BE2C (cell line): ENCODE data around the genes CAAP1 and DNAJA1.

DNA sequence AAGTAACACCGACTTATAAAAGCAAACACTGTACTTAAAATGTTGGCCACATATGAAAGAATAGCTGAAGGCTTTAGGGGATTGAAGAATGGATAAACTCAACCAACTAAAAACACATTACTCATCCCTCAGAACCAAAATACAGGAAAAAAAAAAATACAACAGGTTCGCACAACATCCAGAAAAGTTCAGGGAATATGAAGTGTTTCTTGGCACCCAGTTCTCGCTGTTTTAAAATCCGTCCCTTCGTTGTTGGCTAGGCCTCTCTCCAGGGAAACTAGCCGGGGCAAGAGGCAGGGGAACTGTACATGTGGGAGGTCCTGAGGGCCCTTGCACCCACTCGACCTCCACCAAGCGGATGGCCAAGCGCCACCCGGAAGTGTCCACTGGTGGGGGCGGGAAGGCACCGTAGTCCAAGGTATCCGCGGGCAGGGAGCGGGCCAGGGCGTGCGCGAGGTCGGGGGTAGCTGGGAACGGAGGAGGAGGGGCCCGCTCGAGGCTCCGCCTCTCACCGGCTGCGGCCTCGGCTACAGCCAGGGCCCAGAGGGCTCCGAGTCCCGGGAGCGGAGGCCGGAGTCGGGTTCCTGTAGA is 993 bp downstream of the TUSC1 start:
- RRBS = 2% methylated on average over 12 of the region's 31 CpGs

DNA sequence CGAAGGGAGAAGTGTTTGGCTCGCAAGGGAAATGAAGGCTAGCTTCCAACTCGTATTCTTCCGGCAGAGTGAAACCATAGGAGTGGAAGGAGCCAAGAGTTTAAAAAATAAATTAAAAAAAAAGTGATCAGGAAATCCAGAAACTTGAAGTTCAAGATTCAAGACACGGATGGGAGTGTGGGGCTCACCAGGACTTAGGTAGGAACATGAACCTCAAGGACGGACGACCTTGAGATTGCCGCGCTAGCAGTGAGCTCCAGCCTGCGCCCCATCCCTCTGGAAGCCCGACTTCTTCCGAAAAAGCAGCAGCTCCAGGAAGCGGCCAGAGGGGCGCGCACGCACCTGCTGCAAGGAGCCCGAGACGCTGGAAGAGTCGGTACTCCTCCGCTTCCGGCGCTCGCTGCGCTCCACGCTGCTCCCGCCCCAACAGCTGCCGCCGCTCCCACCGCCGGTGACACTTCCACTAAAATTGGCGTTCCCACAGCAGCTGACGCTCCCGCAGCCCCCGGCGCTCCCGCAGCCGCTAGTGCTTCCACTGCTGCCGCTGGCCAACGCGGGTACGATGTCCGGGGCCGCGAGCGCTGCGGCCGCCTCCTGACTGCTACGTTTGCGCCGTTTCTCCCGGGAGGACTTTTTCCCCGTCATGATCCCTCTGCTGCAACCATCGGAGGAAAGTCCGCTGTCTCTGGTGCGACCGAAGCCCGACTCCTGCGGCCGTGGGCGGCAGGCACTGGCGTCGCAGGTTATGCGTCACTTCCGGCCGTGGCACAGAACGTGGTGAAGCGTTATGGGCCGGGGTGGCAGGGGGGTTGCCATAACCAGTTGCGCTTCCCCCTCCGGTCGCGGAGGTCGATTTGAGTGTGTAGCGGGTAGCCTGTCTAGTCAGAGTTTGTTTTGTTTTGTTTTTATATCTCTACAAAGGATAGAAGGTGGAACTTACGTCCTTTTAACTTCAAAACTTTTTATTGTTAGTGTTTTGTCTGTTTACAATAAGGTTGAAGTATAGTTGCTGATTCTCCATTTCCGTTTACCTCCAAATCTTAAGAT is at the start of gene CAAP1:
Gene CAAP1 (minus strand): TSS at position 732 of the 1,047 bp plus-strand sequence.
- RRBS = 1% methylated on average over 34 of the region's 76 CpGs

GRCh38 chr9:26955145-26955798 is 940 bp upstream of the IFT74 start:
- RRBS = no CpG with 5 or more reads among the region's 4 CpGs

DNA sequence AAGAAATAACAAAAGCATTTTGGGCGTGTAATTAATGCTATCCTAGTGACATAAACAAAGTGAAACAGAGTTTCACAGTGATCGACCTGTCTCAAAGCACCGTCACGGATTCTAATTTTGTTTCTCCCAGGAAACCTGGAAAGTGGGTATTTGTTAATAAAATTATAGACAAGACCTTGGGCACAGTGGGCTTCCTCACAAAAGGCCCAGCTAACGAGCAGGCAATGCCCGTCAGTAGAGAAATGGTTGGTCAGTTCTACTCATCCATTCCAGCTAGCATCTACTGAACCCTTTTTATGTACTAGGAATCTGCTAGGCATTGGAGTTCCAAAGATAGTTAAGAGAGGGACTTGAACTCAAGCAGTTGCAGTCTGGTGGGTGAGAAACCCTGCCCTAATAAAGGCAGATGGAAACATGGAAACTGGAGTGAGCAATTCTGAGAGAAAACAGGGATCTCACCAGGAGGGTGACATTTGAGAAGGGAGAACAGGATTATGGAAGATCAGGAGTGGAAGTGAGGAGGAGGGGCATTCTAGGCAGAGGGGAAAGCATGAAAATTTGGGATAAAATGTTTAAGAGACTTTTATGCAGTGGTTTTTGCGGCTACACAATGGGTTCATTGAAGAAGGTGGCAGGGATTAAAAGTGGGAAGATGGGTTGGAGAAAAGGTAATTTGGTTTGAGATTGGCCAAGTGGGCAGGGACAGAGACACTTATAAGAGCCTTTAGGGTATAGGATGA is 13.0 kb downstream of the TEK start:
- RRBS = no CpG with 5 or more reads among the region's 7 CpGs

DNA sequence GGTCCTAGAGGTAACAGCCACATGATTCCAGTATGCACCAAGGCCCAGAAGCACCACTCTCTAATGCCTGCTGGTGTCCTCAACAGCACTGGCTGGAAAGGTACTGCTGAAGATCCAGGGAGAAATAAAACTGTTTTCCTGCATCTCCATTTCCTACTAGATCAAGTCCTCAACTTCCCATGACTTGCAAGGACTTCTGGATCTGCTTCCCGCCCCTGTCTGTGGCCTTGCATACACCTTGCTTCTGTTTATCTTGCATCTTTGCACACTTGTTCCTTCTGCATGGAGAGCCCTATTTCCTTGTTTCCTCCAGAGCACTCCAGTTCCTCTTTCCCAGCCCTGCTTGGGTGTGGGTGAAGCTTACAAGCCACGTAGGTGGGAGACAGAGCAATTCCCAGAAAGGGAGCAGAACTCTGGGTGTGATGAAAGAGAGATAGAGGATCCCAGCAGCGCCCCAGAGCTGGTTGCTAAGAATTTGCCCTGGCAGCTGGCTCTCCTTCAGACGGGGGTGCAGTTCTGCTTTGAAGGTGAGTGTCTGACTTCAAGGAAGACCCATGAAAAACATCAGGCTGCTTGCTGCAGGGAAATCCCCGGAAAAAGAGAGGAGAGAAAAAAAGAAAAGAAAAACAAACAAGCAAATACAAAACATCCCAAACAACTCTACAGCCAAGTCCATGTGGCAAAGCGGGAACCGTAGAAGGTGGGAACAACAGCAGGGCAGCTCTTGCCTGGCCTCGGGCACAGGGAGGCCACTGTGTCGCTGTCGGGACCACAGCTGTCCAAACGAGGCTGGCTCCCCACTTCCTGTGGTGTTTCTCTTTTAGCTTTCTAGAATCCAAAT is 41.2 kb upstream of the EQTN start:
- RRBS = no CpG with 5 or more reads among the region's 11 CpGs

- RRBS = no CpG with 5 or more reads among the region's 2 CpGs
Observed at GRCh38 chr9:27371628-27371814, 74.6 kb upstream of the EQTN start.

- RRBS = no CpG with 5 or more reads among the region's 7 CpGs
Observed at GRCh38 chr9:27473004-27473585, 51.0 kb upstream of the IFNK start.

GRCh38 chr9:27528619-27528915 is 1.0 kb downstream of the MOB3B start:
- RRBS = no CpG with 5 or more reads among the region's 12 CpGs

- RRBS = no CpG with 5 or more reads among the region's 5 CpGs
Observed at GRCh38 chr9:27626522-27626915, 53.2 kb upstream of the C9orf72 start.

DNA sequence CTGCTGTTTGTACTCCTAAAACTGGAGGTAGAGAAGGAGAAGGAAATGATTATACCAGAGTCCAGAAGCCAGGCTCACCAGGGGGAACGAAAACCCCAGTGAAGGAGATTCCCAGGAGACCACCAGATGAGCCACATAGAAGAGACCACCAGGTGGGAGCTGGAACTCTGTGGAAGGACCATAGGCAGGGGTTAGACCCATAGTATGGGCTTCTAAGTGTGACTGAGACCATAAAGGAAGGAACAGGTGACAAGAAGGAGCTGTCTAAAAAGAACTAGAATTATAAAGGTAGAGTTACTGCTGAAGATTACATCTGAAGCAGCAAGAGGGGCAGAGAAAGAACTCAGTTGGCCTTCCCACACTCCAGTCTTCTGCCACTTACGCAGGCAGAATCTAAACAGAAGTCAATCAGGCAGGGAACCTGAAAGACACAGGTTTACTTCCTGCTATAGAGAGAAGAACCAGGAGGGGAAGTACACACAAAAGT is 627.9 kb upstream of the ACO1 start:
- RRBS = no CpG with 5 or more reads among the region's 2 CpGs

- RRBS = no CpG with 5 or more reads among the region's 3 CpGs
Observed at GRCh38 chr9:32982513-32982917, 18.9 kb downstream of the APTX start.

DNA sequence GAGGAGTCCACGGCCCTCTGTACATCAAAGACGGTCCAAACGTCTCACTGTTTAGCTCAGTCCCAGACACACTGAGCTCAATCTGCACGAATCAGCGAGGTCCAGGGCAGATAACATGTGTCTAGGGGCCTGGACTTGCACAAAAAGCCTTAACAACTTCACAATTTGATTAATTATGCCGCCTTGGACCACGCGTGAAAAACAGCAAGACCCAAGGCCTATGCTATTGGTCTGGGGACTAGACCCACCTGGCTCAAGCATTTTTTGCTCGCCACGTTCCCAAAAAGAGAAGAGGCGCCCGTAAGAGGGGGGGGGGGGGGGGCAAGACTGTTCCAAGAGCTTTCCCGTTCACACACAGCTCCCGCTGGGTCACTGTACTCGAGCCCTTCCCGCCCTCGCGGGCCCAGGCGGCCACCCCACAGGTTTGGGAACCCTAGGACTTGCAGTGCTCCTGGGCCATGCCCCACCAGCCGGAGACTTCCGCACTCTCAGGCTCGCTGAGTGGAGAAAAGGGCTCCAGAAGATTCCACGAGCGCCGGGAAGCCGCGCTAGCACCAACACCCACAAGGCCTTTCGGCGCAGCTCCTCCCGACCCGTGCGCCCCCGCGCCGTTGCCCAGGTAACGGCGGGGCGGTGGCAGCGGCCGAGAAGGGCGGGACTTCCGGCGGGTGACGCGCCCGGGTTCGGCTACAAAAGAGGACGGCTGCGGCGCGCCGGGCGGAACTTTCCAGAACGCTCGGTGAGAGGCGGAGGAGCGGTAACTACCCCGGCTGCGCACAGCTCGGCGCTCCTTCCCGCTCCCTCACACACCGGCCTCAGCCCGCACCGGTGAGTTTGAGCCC is at the start of gene DNAJA1:
Gene DNAJA1 (plus strand): TSS at position 718 of the 842 bp plus-strand sequence.
- RRBS = 1% methylated on average over 25 of the region's 65 CpGs

DNA sequence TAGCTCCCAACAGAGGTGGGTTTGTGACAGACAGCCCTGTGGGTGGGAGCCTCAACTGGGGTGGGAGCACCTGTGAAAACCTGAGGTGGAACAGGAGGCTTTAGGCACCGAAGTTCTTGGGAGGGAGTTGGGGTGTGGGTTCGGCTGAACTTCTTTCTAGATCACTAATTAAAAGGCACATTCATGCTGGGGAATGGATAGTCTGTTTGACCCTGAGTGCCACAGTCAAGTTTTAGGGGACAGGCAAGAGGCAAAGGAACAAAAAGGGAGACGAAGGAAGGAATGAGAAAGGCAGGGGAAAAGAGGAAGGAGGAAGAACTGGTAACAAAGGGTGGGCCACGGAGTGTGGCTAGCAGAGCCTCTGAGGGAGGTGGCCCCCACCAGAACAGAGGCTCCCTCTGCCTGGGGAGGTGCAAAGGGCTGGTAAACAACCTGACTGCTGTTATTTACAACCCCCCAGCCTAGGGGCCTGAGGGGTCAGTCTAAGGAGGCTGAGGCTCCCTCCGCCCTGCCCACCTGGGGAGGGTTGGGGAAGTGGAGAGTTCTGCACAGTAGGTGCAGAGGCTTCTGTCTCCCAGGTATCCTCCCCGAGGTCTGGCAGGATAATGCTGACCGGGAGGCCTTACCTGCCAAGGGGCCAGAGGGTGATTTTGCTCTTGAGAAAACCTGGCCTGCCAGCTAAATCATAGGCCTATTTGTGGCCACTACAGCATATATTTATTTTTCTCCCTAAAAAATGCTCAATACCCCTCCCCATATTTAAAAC is 35.5 kb upstream of the SMU1 start:
- RRBS = no CpG with 5 or more reads among the region's 7 CpGs

DNA sequence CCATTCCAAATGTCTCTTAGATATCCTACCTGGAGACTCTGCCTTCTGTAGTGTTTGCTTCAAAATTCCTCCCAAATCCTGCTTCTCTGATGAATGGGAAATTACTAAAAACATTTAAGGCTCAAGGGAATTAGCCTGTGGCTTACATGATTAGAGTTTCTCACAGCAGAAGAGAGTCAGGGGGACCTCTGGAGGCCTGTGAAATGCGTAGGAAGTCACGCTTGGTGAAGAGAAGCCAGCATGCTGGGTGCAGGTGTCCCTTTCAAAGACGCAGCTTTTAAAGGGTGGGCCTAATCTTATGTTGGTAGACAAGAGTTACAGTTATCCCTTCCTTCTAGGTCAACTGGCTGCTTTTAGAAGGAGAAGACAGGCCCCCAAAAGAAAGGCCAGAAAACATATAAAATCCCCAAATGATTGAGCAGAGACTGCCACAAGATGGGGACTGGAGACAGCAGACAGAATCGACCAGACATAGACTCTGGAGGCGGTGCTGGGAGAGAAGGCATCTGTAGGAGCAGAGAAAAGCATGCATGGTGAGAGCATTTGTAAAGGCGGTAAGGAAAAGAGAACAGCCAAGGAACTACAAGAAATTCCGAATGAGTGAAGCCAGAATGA is 42.3 kb downstream of the B4GALT1 start:
- RRBS = no CpG with 5 or more reads among the region's 7 CpGs

DNA sequence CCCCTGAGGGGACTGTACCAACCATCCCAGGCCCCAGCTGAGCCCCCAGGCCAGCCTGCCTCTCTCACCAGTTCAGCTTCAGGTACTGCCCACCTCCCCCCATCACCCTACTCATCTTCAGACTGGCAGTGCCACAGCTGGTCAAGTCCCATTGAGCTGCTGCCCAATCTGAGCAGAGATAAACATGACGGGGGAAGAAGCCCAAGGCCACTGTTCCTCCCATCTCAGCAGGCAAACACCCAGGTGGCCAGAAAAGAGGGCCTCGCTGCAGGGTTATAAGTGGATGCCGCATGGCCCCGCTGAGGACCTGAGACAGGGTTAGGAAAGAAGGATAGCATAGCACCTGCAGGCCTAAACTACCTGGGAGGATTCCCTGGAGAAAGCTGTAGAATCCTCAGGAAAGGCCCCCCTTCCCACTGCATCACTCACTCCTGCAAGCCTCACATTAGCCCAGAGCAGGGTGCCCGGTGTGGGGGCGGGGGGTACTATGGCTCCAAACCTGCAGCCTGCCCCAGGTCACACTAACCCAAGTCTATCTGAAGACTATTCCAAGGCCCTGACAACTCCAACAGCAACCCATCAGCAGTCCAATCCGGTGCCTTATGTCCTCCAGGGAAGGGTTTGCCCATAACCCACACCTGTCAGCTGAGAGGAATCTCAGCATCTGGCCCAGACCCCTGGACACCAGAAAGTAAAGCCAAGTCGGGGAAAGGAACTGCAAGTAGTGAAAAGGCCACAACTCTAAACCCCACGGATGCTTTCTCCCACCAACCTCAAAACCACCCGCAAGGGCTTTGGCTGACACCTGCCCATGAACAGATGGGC is 3.4 kb downstream of the B4GALT1 start:
- RRBS = no CpG with 5 or more reads among the region's 10 CpGs

- RRBS = no CpG with 5 or more reads among the region's 2 CpGs
Observed at GRCh38 chr9:33197298-33197869, 30.2 kb upstream of the B4GALT1 start.

DNA sequence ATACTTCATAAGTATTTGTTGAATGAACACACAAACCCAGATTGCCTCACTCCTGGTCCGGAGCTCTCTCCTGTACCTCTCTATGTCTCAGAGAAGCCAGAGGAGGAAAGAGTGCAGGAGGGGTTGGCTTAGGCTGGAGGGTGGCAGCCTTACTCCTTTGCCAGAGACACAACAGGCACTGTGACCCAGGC is 5.0 kb upstream of the SPINK4 start:
- RRBS = no CpG with 5 or more reads among the region's 1 CpG

DNA sequence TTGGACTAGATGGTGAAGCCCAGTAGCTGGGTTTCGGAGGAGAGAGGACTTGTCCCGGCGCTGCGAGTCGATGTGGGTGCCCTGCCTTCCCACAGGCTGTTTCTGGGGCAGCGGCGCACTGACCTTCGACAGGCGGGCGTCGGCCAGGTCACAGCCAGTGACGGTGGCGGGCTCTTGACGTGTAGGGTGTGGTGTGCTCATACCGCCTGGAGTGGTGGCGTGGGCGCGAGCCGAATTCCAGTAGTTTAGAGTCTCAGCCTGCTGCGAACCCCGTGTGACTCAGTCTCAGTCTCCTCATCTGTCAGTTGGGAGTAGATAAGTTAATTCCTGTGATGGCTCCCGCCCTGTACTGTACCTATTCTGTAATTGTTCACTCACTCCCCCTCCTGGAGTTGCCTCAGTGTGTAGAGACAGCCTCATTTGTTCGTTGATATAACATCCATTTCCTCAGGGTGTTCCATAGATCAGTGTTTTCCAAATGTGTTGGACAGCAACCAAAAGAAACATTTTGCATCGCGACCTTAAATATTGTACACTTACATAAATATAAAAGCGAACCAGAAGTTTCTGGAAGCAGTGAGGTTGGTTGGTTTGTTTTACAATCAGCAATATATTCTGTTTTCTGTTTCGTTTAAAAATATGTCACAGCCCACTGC is 585 bp downstream of the NFX1 start:
- RRBS = no CpG with 5 or more reads among the region's 27 CpGs

GRCh38 chr9:33392541-33392889 is 9.9 kb downstream of the AQP7 start:
- RRBS = no CpG with 5 or more reads among the region's 4 CpGs

DNA sequence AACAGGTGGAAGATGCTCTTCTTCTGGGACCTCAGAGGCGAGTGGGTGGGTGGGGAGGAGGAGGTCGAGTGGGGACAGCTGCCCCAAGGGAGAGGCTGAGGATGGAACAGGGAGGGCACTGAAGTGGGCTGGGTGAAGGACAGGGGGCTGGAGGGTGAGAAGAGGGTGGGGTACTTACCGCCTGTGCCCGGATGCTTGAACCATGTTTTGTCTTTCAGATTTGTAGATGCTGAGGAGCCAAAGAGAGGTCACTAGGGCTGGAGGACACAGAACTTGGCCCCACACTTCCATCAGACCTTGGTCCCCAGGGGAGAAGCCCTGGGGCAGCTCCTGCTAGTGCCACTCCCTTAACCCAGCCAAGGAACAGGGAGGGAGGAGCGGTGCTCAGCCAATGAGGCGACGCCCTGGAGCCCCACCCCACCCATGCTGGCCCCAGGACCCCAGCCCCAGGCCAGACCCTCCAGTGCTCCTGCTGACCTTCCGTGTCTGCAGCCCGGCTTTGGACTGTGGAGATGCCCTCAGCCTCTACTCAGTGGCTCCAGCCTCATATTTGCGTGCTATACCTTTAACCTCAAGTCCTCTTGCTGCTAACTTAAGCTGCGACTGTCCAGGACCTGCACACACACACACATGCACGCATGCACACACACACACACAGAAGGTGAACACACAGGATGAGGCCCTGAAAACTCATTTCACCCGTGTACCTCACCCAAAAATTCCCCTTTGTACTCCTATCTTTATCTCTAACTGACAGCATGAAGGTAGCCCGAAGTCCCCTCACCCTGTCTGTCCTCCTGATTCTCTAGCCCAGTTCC is 1.1 kb downstream of the AQP7 start:
- RRBS = no CpG with 5 or more reads among the region's 14 CpGs